ReNcell CX (cell line): ENCODE measurements around the genes PCDHB10, PCDHB12, SLC25A2 and PCDHGA12.

- PRO-cap, result no peak
These were observed at the start of gene PCDHB10 for GRCh38 chr5:141191987-141192759. PCDHB10 (plus strand) TSS chr5:141192353.

- PRO-cap, result no peak
These were observed at the start of gene PCDHB12 for GRCh38 chr5:141208575-141208936. PCDHB12 (plus strand) TSS chr5:141208719.

DNA sequence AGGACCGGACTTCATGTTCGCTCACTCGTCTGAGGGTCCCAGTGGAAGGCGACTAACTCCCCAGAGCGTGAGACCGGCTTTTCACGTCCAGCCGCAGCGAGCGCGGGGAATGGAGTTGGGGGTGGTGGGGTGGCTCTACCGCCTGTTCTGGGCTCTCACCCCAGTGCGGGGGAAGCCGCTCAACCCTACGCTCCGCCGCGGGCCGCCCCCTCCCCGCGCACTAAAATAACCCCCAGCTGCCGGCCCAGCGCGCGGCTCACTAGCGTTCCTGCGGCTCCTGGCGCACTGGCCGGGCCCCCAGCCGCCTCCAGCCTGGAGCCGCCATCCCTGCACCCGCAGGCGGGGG, at the start of gene SLC25A2:
Gene SLC25A2, minus strand, starts transcription at position 199 of the 346 bp plus-strand sequence.
- PRO-cap, result no peak

DNA sequence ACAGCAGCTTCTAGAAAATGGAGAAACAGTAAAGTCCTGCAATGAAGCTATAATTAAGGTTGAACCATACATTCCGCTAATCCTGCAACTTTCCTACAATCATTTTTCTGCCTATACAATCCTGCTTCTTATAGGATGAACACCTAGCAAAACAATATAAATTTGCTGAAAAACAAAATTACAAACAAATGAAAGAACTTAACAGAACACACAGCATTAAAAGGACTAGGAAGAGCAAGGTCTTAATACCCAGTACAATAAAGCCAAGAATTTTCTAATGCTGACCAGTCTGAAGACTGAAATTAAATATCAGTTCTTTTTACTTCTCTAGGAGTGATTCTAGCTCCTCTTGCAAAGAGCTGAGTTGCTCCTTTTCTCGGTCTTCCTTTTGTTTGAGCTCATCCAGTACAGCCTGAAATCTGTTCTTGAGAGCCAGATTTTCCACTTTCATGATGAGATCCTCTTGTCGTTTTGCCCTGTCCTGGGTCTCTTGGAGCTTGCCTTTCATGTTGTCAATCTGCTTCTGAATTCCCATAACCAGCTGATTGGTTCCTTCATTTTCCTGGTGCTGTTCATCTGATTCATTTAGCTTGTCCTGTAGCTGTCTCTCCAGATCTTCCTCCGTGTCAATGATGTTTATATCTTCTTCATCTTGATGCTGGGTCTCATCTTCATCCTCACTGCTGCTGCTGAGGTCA, 1.8 kb downstream of the TAF7 start:
- PRO-cap, result no peak

GRCh38 chr5:141430377-141431114, at the start of gene PCDHGA12:
PCDHGA12 (plus strand) TSS chr5:141430507.
- PRO-cap, result no peak

DNA sequence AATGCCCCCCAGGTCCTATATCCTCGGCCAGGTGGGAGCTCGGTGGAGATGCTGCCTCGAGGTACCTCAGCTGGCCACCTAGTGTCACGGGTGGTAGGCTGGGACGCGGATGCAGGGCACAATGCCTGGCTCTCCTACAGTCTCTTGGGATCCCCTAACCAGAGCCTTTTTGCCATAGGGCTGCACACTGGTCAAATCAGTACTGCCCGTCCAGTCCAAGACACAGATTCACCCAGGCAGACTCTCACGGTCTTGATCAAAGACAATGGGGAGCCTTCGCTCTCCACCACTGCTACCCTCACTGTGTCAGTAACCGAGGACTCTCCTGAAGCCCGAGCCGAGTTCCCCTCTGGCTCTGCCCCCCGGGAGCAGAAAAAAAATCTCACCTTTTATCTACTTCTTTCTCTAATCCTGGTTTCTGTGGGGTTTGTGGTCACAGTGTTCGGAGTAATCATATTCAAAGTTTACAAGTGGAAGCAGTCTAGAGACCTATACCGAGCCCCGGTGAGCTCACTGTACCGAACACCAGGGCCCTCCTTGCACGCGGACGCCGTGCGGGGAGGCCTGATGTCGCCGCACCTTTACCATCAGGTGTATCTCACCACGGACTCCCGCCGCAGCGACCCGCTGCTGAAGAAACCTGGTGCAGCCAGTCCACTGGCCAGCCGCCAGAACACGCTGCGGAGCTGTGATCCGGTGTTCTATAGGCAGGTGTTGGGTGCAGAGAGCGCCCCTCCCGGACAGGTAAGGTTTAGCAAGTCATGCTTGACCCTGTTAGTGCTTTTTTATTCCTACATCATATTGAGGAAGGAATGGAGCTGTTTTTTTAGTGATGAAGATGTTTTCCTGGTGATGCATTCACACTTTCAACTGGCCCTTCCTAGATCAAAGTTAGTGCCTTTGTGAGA, 2.3 kb downstream of the PCDHGC3 start:
- PRO-cap, result bidirectional peak, plus-strand start at position 87 of the sequence, minus-strand start at position 79 of the sequence; bidirectional peak, plus-strand start at position 470 of the sequence, minus-strand start at position 297 of the sequence

DNA sequence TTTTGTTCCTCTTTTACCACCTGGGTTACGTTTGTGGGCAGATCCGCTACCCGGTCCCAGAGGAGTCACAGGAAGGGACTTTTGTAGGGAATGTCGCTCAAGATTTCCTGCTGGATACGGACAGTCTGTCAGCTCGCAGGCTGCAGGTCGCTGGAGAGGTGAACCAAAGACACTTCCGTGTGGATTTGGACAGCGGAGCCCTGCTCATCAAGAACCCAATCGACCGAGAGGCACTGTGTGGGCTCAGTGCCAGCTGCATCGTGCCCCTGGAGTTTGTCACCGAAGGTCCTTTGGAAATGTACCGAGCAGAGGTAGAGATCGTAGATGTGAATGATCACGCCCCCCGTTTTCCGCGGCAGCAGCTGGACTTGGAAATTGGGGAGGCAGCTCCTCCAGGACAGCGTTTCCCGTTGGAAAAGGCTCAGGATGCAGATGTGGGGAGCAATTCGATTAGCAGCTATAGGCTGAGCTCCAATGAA, 432 bp downstream of the PCDHGC4 start:
- PRO-cap, result no peak

DNA sequence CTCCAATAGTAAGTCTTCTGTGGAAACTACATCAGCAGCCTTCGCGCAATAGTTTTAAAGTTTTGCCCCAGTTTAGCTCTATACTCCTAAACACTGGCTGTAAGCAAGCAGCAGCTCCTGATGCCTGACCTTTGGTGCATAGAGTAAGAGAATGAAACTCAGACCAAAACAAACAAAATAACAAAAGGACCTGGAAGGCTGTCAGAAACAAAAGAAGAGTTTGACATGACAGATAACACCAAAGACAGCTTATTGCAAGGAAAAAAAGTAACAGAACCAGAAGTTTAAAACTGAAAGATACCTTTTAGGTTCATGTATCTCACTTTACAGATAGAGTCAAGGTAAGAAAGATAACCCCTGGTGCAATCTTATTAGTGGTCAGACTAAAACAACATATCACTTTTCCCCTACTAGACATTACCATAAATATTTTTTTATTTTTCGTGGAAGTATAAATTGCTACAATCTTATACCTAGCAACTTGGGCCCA, 54.2 kb downstream of the DIAPH1 start:
- PRO-cap, result no peak

DNA sequence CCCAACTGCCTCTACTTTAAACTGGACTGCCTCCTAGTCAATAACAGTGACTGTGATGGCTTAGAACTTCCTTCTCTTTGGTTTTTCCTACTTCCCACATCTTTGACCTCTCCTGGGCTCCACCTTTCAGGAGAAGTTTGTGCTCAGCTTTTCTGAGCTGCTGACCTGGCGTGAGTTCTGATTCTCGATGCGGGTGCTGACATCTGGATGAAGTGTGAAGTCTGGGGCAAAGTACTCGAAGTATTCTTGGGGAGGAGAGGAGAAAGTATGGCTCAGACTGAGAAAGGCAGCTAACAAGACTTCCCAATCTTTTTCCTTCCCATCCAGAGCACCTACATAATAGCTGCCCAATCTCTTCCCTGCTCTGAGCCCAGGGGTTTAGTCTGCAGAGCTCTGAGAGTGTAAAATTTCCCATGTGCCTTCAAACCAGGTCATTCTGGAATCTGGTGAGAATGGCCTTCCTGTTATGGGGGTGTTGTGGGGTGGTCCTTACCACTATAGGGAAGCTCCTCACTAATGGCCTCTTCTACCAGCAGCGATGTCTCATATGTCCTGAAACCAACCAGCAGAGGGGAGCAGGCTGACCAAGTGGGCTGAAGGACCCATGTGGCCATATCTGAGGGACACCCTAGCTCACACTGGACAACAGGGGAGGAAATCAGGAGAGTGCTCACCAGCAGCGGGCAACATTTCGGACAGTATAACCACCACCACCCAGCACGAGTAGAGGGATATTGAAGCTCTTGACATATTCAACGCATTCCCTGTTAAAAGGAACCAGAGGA, 6.9 kb upstream of the DIAPH1 start:
- PRO-cap, result no peak

- PRO-cap, result no peak
These were observed 2.8 kb downstream of the RELL2 start for GRCh38 chr5:141639443-141640101.

GRCh38 chr5:141669394-141669835, 12.6 kb downstream of the ARAP3 start:
- PRO-cap, result no peak

- PRO-cap, result no peak
These were observed 1.8 kb downstream of the ARAP3 start for GRCh38 chr5:141680068-141680759.

DNA sequence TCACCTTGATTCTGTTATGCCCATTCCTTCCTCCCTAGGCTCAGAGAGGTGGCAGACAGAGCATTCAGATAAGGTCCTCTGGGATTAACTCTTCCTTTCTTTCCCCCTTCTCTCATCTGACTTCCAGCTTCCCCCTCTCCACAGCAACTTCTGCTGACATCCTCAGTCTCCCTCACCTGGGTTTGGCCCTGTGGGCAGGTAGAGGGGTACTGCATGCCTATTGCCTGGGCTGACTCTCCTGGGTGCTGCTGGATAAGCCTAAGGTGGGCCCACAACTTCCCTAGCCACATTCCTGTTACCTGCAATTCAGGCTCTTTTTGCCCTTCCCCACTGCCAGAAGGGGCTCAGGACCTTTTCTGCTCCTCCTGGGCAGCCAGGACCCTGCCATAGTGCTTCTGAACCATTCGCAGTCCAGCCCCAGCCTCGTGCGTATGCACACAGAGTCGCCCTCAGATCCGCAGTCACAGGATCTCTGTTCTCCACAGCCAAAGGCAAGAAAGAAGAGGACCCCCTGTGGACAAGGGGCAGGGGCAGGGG, 83.0 kb downstream of the PCDH1 start:
- PRO-cap, result no peak

DNA sequence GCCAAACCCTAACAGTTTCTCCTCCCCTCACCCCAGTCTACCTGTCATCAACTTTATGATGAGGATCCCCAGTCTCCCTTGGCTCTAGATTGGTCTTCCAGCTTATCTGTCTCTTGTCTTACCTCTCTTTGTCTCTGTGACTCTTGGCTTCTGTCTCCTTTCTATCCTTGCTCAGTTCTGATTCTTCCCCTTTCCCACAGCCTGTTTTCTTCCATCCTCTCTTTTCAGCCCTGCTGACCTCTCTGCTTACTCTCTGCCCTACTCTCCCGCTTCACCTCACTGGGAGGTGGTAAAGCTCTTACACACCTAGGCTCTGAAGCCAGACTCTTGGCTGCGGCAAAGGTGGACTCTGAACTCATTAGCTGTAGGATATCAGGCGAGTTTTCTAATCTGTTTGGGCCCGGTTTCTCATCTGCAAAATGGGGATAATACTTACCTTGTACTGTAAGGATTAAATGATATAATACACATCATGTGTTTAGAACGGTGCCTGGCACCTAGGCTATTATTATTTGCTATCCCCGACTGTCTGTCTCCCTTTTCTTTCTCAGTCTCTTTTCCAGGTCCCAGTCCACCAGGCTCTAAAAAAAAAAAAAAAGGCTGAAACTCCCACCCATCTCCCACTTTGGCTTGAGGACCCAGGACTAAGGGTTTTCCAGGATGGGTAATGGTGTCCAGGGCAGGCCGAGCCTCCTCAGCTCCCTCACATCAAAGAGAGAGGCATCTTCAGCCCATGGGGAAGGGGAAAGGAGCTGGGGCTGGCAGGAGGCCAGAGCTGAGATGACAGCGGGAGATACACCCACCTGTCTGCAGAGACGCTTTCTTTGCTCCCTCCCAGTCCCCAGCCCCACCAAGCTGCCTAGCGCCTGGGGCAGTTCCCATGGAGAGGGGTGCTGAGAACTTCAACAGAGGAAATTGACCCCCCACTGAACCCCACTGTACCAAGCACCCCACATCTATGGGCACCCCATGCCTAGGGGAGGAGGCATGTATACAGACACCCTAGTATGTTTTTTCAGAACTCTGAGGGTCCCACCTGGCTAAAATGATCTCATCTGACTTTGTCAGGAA, 10.8 kb downstream of the PCDH1 start:
- PRO-cap, result no peak

GRCh38 chr5:141917796-141918204, 5.9 kb upstream of the DELE1 start:
- PRO-cap, result no peak

- PRO-cap, result no peak
These were observed 2.4 kb upstream of the RNF14 start for GRCh38 chr5:141966395-141967086.

GRCh38 chr5:141993607-141994957, 18.7 kb downstream of the GNPDA1 start:
- PRO-cap, result unidirectional peak, plus-strand start at chr5:141994066

DNA sequence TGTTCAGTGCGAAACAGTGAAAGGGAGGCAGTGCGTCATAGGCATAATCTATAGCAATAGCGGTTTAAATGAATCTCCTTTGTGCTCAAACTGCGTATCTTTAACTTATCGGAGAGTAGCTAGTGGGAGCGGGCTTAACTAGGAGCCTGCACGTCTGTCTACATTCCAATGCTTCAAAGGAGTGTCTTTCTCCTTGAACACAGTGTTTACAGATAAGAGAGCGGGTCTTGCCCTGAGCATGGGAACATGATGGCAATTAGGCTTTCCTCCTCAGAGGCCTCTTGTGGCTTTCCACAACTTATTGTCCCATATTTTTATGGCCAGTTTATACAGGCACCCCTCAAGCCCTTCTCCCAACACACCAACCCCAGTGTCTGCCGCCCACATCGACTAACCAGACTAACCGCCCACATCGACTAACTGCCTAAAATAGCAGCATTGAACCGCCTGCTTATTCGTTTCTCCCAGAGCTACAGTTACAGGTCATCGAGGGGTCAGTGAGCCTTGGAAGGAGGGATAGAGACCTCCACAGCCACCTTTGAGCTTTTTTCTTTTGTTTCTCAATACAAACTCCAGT, 19.5 kb upstream of the NDFIP1 start:
- PRO-cap, result no peak

- PRO-cap, result no peak
These were observed 36.7 kb downstream of the NDFIP1 start for GRCh38 chr5:142145171-142145701.

DNA sequence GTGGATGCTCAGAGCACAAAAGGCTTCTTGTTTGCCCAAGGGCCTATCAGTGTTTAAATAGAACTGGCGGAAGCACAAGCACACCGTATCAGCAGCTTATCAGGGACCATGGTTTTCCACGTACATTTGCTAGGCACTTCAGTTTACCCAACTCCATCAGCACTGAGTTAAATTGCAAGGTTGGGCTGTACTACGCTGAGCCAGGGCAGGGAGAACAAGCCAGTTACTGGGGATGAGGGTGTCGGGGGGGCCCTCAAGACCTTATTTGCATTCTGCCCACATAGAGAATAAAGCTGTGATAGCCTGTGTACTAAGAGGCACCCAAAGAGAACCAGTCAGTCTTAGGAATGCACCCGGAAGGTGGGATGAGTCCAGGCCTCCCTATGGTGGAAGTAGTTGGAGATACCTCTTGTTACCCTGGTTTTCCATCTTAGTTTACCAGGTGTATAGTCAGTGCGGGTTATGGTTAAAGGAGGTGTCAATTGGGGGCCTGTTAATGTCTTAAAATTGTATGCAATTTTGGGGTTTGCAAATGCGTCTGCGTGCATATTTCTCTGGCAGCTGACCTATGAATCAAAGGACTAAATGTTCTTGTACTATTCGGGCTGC, 57.9 kb downstream of the NDFIP1 start:
- PRO-cap, result no peak